AG10803 (cell line): ENCODE measurements around the genes LYZ, KCNMB4 and PTPRR.

- RRBS, result no CpG with 5 or more reads among the region's 4 CpGs
Observed at GRCh38 chr12:68821545-68822188, 13.7 kb downstream of the MDM2 start.

DNA sequence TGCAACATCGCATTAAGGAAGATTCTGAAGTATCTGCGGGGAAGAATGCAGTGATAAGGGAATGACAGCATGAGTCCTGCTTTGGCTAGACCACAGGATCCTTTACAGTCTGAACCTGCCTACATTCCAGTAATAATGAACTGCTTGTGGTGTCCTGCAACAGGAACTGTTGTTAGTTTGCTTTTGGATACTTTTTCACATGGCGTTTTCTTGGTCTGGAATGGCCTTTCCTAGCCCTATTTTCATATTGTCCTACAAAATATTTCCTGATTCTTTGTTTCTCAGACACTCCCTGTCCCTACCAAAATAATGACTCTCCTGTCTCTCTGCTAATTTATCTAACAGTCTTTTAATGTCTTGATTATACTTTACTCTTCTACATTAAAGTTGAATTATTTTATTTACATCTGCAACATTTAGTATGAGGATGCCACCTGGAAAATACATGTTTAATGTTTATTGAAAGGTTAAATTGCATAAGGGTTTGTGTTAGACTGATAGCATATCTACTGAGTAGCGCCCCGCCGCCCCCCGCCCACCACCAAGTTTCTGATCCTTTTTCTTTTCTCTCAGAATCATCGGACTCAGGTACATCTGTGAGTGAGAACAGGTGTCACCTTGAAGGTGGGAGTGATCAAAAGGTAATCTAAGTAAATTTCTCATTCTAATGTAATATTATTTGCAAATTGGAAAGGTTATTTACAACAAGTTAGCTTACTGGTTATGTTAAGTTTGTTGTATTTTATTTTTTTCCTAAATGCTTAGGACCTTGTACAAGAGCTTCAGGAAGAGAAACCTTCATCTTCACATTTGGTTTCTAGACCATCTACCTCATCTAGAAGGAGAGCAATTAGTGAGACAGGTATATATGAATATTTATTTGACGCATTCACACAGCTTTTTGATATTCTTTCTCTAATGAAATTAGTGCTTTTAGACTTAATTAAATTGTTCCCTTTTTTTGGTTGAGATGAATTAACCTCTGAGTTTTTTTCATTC, 16.1 kb downstream of the MDM2 start:
- RRBS, result no CpG with 5 or more reads among the region's 9 CpGs

- RRBS, result no CpG with 5 or more reads among the region's 4 CpGs
Observed at GRCh38 chr12:68855945-68856519, 48.1 kb downstream of the MDM2 start.

DNA sequence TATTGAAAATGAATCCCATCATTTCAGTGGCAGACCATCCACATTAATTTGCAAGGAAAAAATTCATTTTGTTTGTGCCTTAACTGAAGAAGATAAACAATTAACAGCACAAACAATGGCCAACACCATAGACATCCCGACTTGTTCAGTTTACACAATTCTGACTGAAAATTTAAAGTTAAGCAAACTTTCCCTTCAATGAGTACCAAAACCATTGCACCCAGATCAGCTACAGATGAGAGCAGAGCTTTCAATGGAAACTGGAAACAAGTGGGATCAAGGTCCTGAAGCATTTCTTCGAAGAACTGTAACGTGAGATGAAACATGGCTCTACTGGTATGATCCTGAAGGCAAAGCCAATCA, 138.1 kb upstream of the CPSF6 start:
- RRBS, result no CpG with 5 or more reads among the region's 3 CpGs

GRCh38 chr12:69258452-69259082, 19.2 kb downstream of the CPSF6 start:
- RRBS, result no CpG with 5 or more reads among the region's 13 CpGs

DNA sequence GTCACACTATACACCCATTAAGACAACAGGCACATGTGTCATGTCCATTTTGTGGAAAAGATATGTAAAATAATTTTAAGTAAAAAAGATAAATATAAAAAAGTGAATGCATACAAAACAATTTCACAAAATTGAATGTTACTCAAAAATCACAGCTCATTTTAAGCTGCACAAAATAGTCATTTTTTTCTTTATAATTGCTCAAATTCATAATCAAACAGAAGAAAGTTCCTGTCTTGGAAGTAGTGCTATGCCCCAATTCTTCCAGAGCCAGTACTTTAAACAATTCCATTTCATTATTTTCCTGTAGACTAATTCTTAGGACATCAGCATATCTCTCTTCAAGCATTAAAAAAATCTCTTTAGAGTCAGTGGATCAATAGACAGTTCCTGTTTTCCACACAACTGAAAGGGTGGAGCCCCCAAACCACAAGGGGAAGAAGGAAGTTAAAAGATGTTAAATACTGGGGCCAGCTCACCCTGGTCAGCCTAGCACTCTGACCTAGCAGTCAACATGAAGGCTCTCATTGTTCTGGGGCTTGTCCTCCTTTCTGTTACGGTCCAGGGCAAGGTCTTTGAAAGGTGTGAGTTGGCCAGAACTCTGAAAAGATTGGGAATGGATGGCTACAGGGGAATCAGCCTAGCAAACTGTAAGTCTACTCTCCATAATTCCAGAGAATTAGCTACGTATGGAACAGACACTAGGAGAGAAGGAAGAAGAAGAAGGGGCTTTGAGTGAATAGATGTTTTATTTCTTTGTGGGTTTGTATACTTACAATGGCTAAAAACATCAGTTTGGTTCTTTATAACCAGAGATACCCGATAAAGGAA, at the start of gene LYZ:
Gene LYZ, plus strand, starts transcription at position 487 of the 831 bp plus-strand sequence.
- RRBS, result no CpG with 5 or more reads among the region's 3 CpGs

- RRBS, result 2% methylated on average over 3 of the region's 11 CpGs
Observed at GRCh38 chr12:69470937-69471437, 799 bp downstream of the FRS2 start.

DNA sequence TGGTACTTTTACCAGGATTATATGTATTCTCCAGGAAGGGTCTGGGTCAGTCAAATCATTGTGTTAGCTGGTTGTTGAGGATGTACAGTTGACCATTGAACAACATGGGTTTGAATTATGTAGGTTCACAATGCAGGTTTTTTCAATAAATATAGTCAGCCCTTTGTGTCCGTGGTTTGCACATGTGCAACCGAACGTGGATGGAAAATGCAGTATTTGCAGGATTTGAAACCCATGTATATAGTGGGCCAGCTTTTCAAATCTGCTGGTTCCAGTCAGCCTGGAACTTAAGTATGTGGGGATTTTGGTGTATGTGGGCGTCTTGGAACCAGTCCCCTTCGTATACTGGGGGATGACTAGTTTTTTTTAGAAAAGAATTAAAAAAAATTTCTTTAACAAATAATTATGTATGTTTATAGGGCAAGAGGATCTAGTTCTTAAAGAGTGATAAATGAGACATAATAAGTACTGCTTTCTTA, 4.8 kb downstream of the CCT2 start:
- RRBS, result no CpG with 5 or more reads among the region's 5 CpGs

- RRBS, result no CpG with 5 or more reads among the region's 5 CpGs
Observed at GRCh38 chr12:69613223-69613724, 2.6 kb upstream of the LRRC10 start.

DNA sequence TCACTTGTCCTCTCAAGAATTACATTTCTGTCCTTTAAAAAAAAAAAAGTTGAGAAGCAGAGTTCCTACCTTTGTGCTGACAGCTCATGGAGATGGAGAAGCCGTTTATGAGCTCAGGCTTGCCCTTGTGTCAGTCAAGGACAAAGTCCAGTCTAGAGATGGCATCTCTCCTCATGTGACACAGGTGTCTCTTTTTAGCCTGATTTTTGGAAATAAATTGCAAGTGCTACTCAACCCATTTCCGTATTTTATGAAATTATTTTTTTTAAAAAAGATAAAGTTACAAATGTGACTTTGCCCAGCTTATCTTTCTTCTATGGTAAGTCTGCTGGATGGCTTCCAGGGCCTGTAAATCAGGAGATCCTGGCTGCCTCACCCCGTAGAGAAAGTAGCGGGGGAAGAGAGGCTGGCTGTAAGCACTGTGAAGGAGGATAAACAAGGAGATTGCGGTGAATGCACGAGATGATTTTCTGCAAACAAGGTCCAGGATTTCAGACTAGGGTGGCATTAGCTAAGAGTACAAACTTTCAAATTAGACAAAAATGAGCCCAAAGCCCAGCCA, 169.7 kb downstream of the MYRFL start:
- RRBS, result no CpG with 5 or more reads among the region's 6 CpGs

DNA sequence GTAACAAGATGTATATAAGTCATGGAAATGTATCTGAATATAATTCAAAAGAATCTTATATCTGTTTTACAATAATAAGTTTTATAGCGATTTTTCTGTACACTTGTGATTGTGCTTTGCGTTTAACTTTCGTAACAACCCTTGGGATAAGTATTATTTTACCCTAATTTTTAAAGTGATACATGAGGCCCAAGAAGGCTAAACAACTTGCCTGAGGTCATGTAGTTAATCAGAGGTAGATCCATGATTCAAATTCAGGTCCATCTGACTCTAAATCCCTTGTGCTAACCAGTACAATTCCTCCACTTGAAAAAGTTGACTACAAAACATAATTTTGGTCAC, 187.8 kb upstream of the CNOT2 start:
- RRBS, result no CpG with 5 or more reads among the region's 3 CpGs

DNA sequence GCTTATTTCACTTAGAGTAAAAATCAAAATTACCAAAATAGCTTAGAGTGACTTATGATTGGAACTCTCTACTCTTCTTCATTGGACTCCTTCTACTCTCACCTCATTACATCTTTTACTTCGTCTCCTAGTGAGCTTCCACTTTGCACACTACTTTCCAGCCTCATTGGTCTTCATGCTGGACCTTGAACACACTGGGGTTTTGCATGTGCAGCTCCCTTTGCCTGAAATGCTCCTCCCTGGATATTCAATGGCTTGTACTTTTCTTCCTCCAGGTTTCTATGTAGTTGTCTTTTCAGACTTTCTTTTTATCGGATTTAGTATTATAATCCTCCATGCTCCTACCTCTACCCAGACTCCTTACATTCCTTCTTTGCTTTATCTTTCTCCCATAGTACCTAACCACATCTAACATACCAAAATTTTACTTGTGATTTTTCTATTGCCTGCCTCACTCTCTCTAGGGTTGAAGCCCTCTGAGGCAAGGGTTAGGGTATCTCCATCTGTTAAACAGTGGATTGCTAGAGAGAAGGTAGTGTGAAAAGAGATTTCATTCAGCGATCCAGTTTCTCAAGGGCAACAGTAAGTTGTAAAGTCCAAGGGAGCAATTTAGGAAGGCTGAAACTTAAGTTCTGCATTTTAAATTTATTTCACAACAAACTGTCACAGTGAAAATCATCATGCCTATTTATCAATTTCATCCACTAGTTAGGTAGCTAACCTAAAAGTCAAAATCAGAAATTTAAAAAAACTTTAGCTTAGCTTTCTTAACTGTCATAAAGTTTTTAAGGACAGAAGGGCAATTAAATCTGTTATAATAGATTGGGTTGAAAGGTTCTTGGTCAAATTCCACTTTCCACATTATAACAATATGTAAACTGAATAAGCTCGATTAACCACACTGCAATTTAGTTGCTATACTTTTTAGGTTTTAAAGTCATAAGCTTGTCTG, 19.8 kb upstream of the CNOT2 start:
- RRBS, result no CpG with 5 or more reads among the region's 4 CpGs

DNA sequence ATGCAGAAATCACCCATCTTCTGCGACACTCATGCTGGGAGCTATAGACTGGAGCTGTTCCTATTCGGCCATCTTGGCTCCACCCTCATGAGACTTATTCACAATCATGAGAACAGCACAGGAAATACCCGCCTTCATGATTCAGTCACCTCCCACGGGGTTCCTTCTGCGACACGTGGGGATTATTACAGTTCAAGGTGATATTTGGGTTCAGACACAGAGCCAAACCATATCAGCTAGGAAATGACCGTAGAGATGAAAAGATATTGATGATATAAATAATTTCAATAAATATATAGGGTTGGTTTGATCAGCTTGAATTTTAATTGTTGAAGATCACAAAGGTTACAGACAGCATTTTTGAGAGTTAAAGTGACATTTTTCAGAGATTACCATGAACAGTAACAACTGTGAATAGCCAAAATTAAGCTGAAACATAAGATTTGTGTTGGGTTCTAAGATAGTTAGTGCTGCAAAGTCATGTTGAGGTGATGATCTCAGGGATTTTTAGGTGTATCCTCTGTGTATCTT, 60.8 kb upstream of the KCNMB4 start:
- RRBS, result no CpG with 5 or more reads among the region's 7 CpGs

DNA sequence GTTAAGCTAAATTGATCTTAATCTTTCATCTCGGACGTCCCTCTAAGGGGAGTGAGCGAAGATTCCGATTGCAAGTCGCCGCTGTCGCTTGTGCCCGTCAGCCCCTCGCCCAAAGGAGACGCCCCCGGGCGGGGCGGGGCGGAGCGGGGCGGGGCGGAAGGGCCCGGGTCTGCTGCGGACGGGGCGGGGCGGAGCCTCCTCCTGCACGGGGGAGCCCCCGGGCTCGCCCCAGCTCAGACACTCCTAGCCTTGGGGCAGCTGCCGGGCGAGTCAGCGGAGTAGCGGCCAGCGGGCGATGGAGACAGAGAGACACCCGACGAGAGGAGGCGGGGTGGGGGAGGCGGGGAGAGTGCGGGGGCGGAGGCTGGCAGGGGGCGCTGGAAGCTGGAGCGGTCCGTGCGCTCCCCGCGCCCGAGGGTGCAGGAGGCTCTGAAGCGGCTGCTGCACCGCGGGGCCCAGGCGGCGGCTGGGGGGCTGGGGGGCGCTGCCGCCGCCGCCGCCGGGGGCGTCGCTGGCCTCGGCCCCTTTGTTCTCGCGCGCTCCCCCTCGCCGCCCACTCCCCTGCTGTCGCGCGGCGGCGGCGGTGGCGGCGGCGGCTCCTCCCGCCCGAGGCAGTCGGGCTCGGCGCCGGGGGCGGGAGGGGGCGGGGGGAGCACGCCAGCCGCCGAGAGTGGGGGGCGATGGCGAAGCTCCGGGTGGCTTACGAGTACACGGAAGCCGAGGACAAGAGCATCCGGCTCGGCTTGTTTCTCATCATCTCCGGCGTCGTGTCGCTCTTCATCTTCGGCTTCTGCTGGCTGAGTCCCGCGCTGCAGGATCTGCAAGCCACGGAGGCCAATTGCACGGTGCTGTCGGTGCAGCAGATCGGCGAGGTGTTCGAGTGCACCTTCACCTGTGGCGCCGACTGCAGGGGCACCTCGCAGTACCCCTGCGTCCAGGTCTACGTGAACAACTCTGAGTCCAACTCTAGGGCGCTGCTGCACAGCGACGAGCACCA, at the start of gene KCNMB4:
Gene KCNMB4, plus strand, starts transcription at position 236 of the 997 bp plus-strand sequence.
- RRBS, result 4% methylated on average over 25 of the region's 112 CpGs

GRCh38 chr12:70469475-70469702, 103.3 kb downstream of the KCNMB4 start:
- RRBS, result no CpG with 5 or more reads among the region's 2 CpGs

DNA sequence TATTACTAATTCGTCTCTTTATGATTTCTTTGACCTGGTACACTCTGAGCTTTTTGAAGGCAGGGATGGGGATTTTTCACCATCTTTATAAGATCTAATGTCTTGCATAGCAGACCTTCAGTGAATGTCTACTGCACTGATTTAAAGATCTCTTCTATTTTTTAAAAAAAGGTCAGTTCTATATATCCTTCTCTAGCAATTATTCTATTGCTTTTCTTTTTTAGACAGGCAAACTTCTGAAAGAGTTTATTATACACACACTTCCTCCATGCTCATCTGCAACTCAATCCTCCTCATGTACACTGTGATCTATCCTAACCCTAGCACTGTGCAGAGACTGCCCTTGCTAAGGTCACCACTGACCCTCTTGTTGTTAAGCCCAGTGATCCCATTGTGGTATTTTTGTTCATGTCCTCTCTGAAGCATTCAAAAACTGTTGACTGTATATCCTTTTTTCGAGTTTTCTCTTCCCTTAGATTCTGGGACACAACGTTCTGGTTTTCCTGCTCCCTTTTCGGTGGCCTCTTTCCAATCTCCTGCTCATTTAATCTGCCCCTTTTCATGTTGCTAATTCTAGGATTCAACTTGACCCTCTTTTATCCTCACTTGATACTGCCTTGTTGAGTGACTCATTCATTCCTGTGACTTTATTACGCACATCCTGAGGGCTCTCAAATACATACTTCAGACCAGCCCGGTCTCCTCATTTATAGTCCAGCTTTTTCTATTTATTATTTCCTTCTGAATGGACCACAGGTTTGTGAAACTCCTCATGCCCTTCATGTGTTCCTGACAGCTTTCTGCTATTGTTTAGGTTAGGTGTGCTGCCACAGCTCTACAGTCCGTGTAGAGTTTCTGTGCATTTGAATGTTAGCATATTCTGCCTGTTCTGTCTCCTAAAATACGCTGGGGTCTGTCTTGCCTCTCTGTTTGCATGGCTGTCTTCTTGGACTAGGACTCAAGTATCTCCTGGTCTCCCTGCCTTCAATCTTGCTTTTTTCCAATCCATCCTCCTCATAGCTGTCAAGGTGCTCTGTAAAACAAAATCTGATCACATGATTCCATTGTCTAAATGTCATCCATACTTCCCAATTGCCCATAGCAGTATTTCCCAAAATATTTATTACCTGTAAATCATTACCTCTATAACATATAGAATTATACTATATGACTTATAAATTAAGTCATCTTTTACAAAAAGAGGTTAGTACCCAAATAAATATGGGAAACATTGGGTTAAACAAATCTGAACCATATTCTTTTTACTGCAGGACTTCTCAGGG, 54.1 kb upstream of the PTPRB start:
- RRBS, result no CpG with 5 or more reads among the region's 8 CpGs

- RRBS, result no CpG with 5 or more reads among the region's 3 CpGs
Observed at GRCh38 chr12:70756106-70756660, 119.0 kb upstream of the PTPRB start.

GRCh38 chr12:70920175-70921114, at the start of gene PTPRR:
TSS of gene PTPRR (minus strand) at chr12:70920738.
- RRBS, result 0% methylated on average over 2 of the region's 37 CpGs

DNA sequence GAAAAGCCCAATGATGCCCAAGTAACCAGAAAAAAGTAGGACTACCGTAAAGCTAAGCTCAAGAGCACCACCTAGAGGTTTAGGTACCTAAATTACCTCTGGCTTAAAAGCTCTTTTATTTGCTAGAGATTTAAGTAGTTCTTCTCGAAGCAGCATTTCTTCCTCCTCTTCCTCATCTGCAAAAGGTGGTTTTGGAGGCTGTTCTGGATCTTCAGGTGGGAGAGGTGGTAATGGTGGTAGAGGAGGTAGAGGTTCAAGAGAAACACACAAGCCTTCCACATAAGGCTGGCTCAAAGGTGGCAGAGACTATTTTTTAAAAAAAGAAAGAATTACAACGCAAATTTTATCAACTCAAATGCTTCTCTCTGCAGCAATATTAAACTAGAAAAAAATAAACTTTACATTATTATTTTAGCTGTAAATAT, 26.9 kb downstream of the ZFC3H1 start:
- RRBS, result no CpG with 5 or more reads among the region's 3 CpGs

GRCh38 chr12:71781892-71782223, 27.2 kb downstream of the RAB21 start:
- RRBS, result no CpG with 5 or more reads among the region's 2 CpGs